LNCaP clone FGC (cell line): Measurements from ENCODE around the genes INSC, SOX6 and KCNJ11.

DNA sequence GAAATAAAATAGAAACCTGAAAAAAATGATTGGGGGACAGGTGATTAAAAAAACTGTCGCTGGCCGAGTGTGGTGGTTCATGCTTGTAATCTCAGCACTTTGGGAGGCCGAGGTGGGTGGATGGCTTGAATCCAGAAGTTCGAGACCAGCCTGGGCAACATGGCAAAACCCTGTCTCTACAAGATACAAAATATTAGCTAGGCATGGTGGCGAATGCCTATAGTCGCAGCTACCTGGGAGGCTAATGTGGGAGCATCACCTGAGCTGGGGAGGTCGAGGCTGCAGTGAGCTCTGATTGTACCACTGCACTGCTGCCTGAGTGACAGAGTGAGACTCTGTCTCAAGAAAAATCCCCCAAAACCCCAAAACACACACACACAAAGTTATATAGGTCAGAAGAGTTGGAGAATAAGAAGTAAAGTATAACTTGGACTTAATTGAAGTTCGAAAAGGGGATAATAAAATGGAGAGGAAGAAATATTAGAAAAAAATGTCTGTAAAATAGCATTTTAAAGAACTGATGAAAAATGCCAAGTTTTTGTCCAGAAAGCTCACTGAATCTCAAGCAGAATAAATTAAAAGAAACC, 10.1 kb downstream of the PDE3B start:
- RRBS, 2 experiments, result no CpG with 5 or more reads among the region's 8 CpGs

DNA sequence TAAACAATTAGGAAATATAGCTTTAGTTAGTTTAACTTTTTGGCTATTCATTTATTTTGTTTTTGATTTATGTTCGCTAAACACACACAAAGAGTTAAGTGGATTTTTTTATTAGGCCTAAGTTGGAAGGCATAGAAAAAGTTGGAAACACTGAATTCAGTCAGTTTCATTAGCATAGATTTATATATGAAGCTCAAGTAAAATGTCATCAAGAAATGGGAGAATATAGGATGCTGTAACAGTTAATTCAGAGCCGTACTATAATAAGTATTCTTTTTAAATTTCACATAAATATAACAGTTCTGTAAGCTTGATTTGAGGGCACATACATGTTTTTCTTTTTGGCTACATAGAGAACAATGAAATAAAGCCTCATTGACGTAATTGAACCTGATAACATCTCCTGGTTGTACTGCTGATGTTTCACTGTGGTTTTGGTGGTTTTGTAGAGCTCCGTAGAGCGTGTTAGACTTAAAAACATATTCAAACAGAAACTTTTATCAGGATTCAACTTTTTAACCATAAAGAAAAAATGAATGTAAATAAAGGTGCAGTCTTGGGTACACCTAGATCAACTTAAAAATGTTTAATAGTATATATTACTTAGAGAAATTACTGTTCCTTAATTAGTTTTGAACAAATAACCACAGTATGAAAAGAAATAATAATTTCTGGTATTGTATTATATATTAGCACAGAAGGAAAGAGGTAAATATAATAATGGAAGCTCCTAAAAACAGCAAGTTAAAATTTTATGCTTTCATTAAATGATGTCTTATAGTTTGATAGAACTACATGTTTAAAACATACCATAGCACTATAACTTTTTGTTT, 121.6 kb downstream of the PDE3B start:
- RRBS, 2 experiments, result no CpG with 5 or more reads among the region's 5 CpGs

GRCh38 chr11:14844688-14845138, 47.3 kb downstream of the CYP2R1 start:
- RRBS, 2 experiments, result no CpG with 5 or more reads among the region's 13 CpGs

- RRBS, 2 experiments, result no CpG with 5 or more reads among the region's 5 CpGs
Measured at GRCh38 chr11:14863463-14864007, 28.5 kb downstream of the CYP2R1 start.

DNA sequence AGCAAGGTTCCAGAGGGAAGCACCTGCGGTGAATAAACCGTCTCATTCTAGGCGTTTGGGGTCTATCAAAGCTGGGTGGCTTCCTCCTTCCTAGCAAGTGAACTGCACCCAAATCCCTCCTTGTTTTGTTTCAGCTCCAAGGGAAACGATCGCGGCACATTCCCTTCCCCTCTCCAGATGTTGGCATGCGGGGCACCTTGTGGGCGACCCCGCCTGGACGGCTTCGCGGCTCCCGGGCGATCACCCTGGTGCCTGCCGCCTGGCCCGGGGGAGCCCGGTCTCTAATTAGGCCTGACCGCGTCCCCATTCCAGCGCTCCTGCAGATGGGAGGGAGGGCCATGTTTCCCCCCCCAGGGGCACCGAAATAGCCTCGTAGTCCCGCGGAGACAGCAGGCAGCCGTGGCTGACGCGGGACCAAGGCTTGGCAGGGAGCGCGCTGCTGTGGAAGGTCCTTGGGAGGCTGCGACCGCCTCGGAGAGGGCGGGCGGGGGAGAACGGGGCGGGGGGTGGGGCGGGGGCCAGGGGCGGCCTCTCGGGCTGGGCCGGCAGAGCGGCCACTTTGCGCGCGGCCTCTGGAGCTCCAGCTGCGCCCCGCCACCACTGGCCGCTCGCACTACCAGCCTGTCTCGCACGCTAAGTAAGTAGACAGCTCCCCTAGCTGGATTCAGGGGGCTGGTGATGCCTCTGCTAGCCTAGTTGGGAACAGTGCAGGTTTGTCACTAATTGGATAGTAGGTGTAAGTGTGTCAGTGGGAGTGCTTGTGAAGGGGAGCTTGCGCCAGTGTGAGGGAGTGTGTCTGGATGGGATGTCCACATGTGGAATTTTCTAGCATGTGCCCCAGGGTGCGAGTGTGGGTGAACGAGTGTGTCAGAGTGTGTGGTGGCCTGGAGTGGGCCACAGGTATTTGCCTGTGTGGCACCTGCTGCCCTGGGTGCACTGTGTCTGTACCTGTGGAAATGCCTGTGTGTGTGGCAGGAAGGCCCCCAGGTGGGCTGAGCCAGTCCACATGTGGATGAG, at the start of gene INSC:
Gene INSC (plus strand): TSS at position 557 of the 1,017 bp plus-strand sequence.
- RRBS, 2 experiments, result no CpG with 5 or more reads among the region's 53 CpGs

DNA sequence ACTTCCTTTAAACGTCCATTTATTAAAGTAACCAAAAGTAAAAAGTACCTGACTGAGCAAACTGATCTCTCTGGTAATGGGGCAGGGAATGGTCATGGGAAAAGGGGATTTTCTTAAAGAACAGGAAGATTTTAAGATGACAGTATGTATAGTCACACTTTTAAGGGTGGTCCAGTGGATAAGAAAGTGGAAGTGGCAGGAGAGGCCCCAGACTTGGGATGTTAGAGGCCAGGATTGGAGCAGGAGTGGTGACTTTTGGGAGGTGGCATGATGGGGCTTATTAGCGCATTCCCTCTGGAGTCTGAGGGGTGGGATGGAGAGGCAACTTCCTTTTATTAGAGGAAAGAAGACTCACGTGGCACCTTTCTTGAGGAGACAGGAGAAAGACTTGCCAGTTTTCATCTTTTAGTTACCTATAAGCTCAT, 261.3 kb downstream of the INSC start:
- RRBS, 2 experiments, result no CpG with 5 or more reads among the region's 3 CpGs

GRCh38 chr11:15912791-15913253, 443.5 kb downstream of the SOX6 start:
- RRBS, 2 experiments, result 86 to 87% methylated on average over 5 of the region's 7 CpGs

GRCh38 chr11:16356112-16356595, at the start of gene SOX6:
SOX6 (minus strand) TSS chr11:16356546.
- RRBS, 2 experiments, result no CpG with 5 or more reads among the region's 2 CpGs

DNA sequence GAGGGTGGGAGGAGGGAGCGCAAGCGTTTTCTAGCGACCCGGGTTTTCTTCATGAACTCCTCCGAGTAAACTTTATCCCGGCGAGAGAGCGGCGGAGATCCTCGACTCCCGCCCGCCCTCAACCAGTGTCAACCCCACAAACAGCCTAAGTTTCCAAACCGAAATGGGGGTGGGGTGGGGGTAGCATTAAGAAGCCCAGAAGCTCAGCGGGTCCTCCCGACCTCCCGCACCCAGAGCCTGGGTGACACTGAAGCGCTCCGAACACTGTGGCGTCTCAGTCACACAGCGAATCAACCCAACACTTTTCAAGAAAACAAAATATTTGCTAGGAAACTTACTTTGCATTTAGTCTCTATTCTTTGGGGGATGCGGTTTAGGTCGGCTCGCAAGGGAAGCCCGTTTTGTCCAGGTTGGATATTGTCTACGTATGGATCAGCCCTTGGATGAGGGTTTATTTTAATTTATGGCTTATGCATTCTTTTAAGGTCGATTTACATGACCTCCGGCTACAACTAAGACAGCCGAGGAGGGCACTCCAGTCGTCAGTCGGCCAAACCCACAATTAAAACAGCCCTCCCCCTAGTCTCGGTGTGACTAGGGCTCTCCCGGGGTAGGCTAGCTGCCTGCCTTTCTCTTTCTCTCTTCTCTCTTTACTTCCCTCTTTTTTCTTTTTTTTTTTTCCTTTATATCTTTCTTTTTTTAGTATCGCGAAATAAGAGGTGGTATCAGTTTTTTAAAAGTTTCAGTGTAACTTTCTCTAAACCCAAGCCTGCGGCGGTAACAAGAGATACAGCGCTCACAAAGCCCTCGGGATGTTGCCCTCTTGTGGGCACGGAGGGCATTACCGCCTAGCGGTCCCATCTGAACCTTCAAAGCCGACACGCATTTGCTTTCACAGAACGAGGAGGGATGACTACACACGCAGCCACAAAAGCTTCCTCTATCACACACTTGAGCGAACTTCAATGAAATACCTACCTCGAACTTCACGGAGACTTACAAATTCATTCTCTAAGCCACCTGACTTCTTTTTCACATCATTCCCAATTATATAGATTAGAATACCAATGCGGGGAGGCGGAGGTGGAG, 132.5 kb upstream of the C11orf58 start:
- RRBS, 2 experiments, result 1 to 11% methylated on average over 4 to 6 of the region's 50 CpGs

- RRBS, 2 experiments, result 16 to 27% methylated on average over 18 to 21 of the region's 48 CpGs
Measured at GRCh38 chr11:16606652-16607229, 131.7 kb upstream of the C11orf58 start.

- RRBS, 2 experiments, result no CpG with 5 or more reads among the region's 1 CpG
Measured at GRCh38 chr11:16669739-16670259, 68.6 kb upstream of the C11orf58 start.

DNA sequence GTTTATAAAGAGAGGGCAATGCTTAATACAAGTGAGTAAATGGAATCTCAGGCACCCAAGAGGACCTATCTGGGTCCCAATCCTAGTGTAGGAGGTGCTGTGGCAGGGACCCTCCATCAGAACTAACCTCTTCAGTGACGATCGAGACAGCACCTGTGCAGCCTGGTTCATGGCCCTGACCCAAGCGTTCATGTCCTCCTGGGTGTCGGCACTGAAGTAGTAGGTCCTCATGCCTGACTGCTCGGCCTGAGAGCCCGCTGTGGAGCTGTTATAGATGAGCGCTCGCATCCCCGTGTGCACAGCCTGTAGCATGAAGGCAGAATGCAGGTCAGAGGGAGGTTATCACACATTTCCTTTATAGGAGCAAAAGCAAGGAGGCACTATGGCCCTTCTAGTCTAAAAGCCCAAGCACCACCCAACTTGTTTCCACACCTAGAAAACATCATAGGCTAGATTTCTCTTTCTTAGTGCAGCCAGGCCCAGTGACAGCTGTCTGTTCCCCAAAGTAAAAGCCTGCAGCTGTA, 103.0 kb downstream of the C11orf58 start:
- RRBS, 2 experiments, result no CpG with 5 or more reads among the region's 9 CpGs

DNA sequence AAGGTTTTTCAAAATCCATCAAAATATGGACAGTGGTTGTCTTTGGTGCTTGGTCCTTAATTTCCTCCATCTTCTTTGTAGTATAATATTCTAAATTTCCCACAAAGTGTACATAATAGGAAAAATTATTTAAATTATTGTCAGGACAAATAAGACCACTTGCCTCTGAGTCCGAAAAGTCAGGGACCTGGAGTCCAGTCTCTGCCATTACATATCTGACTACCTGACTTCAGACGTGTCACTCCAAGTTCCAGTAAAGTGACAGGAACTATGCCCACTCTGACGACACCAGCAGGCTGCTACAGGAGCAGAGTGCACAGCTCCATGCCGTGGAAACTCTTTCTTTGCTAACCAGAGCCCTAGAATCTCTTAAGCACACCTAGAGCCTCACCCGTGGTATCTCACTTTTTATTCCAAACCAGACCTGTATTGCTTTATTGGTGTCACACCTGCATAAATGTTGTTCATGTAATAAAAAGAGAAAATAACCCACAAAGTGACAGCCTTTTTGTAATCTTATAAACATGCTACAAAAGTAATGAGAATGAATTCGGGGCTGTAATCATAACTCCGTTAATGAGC, 93.7 kb downstream of the PLEKHA7 start:
- RRBS, 2 experiments, result no CpG with 5 or more reads among the region's 7 CpGs

DNA sequence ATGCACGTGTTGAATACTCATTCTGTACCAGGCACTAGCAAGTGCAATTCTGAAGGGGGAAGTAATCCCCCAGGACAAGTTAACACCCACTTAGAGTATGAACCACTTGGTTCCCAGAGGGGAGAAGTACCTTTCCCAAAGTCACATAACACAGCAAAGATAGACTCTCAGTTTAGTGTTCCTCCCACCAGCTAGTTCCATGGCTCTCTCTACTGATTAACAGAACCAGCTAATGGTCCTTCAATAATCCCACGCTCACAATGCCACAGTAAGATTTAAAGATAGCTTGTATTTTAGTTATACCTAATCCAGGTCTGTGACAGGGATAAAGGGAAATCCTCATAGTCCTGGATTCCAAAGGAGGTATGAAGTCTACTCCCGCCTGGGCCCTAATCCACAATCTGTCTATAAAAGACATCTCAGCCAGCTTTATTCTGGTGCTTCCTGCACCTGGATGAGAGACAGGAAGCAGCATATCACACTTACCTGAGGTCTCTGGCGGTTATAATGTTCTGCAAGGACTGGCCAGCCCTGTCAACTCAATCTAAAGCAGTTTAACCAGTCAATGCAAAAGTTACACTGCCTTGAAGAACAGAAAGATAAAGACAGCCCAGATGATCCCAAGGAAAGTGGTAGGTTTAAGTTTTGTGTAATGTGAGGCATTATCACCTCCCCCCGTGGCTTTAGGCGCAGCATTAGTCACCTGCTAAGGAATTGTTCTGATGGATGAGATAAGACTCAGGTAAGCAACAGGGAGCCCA, 57.7 kb downstream of the PLEKHA7 start:
- RRBS, 2 experiments, result no CpG with 5 or more reads among the region's 6 CpGs

DNA sequence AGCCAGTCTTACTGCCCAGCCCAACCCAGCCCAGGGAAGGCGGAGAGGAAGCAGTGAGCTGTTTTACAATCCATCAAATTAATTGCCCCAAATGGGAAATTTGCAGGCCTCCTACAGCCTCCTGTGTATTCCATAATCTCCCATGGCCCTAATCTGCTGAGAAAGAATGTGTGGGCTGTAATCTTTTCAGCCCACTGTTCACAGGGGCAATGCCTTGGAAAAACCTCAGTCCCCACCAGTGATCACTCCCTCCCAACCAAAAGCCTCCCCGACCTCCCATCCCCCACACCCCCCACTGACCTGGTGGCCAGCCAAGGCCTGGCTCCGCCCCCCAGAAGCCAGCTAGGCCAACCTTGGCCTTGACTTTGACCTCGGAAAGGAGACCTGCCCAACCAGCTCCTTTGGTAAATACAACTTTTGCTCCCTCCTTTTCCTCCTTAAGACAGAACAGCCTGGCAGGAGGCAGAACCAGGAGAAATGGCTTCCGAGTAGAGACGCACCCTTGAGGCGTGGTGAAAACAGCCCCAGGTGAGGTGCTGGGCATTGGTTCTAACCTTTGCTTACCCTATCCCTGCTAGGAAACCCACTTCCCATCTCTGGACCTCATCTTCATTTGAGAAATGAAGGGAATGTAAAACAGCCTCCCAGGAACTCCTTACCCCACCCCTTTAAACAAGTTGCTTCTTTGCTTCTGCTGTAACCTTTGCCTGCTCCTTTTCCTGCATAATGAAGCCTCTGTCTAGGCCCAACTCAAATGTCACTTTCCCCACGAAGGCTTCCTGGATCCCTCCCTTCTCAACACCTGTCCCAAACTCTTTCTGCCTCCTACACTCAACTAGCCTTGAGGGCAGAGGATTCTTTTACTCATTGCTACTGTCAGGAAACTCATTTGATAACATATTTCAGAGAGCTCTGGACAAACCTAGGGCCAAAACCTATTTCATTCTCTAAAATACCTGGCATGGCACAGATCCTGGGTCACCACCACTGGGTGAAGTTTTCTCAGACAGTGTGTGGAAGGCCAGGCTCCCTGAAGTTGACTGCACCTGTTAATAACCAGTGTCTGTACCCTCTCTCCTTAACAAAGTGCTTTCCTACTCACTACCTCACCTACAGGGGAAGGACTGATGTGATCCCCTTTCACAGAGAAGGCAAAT, 26.9 kb downstream of the PLEKHA7 start:
- RRBS, 2 experiments, result no CpG with 5 or more reads among the region's 8 CpGs

DNA sequence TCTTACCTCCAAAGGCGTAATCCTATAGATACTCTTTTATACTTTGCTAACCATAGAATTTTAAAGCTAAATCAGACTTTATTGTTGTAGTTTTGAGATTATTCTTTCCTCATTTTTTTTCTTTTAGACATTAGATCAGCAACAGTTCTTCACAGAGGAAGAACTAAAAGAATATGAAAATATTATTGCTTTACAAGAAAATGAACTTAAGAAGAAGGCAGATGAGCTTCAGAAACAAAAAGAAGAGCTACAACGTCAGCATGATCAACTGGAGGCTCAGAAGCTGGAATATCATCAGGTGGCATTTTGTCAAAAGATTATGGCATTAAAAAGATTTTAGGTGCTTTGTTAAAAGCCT, 21.6 kb upstream of the NCR3LG1 start:
- RRBS, 2 experiments, result no CpG with 5 or more reads among the region's 2 CpGs

DNA sequence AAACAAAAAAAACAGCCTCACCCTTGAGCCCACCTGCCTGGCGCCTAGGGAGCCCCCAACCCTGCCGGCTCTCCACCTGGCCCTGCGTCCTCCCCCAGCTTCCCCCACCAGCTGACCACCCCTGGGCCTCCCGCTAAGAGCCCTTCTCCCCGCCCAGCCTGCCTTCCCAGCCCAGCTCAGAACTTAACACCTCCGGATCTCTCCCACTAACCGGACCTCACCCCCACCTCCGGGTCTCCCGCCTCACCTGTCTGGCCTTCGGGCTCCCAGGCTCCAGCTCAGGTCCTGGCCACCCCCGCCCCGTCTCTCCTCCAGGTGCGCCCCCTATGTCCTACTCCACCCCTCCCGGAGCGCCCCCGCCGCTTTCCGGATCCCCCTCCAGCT, at the start of gene KCNJ11:
Gene KCNJ11 (minus strand): TSS at position 66 of the 384 bp plus-strand sequence.
- RRBS, 2 experiments, result 0 to 4% methylated on average over 6 of the region's 18 CpGs

- RRBS, 2 experiments, result no CpG with 5 or more reads among the region's 15 CpGs
Measured at GRCh38 chr11:17410967-17411524, 22.6 kb upstream of the KCNJ11 start.